Cerebral cortex (tissue), 2 donors: Measurements from ENCODE around the gene RGS7.

DNA sequence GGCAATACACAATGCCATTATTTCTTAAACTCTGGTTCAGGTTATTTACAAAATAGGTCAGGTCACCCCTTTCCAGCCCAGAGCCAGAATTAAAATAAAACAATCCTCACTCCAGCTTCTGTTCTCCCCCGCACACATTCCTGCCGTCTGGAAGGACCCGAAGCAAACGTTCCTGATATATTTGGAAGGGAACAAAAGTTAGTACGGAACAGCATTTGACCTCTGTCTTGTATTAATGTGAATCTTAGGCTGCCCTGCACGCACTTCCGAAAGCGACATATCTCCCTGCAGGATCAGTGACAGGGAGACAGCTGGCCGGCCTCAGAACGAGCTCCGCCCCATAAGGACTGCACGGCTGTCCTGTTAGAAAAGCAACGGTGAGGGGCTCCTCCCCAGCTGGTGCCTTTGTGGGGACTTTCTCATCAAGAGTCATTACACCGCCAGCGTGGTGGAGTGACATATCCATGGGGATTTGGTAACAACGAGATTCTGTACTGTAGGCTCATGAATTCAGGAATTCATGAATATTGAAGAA, 7.9 kb upstream of the GREM2 start:
- PRO-cap, 2 experiments: no peak in any of the 2 experiments

GRCh38 chr1:241356607-241357613, at the start of gene RGS7:
Gene RGS7, minus strand, starts transcription at chr1:241357205.
- PRO-cap, 2 experiments: peak in 1 of 2 experiments; most common plus-strand start chr1:241357256 (in 1); most common minus-strand start chr1:241357178 (in 1)

DNA sequence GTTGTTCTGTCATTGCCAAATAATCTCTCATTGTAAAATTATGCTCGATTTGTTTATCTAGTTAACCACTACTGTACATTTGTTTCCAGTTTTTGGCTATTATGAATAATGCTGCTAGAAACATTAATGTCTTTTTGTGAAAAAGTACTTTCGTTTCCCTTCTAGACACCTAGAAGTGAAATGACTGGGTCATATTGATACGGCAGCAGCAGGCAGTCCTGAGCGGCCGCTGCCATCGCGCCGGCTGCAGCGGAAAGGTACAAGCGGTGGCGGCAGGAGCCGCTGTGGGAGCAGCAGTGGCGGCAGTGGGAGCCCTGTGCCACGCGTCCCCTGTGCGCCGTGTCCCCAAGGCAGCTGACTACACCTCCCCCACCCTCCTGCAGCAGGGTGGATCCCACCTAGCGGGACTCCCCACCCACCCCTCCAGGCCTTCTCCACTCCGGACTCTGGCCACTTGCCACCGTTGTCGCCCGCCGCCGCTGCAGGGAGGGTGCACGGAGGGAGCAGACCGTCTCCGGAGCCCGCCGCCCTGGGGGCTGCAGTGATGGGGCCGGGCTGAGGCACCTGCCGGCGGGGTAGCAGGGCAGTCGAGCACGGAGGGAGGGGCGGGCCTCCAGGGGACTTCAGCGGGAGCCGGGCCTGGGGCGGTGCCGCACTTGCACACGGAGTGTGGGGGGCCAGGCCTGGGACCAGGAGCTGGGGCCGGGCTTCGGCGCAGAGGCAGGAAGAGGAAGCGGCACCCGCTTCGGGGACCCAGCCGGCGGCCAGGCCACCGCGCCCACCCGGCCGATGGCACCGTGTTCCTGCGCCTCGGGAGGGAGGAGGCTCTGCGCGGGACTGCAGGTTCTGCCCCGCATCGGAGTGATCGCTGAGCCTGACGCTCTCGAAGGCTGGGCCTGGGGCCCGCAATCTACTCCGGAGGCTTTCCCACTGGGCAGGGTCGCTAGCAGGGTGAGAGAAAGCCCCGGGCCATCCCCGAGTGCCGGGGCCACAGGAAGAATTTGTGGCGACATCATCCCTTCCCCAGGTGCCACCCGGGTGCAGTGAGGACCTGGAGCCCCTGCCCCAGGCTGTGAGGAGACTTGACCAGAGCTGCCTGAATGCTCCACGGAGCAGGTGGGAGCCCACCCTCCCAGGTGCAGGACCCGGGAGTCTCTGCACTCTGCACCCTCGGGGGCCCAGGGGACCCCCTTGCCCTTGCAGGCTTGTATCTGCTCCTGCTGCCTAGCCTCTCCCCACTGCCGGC, 67.0 kb upstream of the RGS7 start:
- PRO-cap, 2 experiments: peak in 1 of 2 experiments; most common plus-strand start position 260 of the sequence (in 1); most common minus-strand start position 259 of the sequence (in 1)

GRCh38 chr1:241521689-241522090, 2.1 kb upstream of the FH start:
- PRO-cap, 2 experiments: no peak in any of the 2 experiments

GRCh38 chr1:241623832-241624658, 16.1 kb downstream of the CHML start:
- PRO-cap, 2 experiments: no peak in any of the 2 experiments

GRCh38 chr1:241856787-241857660, 9.0 kb downstream of the EXO1 start:
- PRO-cap, 2 experiments: no peak in any of the 2 experiments

DNA sequence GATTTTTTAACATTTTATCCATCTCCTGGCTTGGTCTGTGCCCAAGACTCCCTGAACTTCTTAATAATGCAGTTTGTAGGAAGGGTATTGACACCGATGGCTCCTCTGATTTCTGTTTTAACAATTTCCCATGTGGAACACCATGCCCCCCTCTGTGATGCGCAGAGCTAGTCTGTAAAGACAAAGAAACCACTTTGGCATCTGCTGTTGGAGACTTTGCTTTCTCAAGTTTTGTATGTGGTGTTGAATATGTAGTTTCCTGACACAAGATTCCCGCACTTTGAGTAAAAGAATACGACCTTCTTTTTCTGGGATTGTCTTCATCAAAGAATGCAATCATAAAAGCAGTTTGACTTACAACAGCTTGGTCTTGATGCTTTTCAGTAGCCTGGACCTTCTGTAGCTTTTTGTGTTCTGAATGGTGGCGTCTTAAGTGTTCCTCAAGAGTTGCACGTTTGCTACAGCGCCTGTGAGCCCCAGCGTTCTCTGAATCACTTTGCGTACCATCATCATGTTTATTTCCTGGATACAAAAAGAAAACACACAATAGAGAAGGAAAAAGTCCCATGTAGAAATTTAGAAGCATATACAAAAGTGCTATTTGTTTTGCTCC, 69.1 kb downstream of the CEP170 start:
- PRO-cap, 2 experiments: peak in 1 of 2 experiments; most common minus-strand start position 488 of the sequence (in 1)

- PRO-cap, 2 experiments: peak in 1 of 2 experiments; most common plus-strand start chr1:243421327 (in 1)
Measured at GRCh38 chr1:243421225-243421697, 165.4 kb downstream of the SDCCAG8 start.

DNA sequence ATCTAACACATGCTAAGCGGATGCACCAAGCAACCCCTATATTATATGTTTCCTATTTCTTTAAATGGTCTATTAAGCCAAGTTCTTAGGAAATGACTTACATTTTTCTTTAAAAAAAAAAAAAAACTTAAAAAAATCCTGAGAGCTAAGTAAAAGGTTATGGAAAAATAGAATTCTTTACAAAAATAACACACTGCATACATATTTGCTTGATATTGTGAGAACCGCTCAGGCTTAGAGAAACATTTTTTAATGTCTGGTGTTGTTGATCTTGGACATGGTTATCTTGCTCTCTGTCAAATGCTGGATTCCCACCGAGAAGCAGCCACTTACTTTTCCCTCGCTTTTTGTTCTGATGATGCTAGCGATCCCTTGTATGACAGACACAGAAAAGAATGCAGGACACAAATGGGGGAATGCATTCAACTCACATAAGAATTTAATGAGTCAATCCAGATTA, 76.6 kb upstream of the AKT3 start:
- PRO-cap, 2 experiments: no peak in any of the 2 experiments

DNA sequence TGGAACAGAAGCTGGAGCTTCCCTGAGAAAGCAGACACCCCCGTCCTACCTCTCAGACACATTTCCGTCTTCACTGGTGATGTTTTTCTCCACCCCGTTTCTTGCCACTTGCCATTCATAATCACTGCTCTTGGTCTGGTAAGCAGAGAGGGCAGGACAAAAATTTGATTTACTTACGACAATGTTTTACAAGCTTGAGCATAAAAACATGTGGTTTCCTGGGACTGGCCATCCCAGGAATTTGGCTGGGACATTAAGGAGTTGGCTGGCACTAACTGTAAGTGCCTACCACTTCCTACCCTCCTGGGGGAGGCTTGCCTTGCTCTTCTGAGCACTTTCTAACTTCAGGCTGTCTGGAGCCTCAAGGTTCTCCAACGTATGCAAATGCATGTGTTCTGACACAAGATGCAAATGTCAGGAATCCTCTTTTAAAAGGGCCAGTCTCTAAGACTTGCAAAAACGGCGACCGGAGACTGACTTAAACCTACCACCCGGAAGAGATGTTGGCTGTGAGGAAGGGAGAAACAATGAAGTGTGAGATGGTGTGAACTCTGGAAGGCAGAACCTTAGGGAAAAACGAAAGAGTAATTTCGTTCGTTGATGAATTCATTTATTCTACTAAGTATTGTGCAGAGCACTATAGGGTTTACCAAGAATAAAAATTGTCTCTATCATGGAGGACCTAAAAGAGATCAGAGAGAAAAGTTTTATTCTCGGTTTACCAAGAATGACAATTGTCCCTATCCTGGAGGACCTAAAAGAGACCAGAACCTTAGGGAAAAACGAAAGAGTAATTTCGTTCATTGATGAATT, 24.4 kb downstream of the ZBTB18 start:
- PRO-cap, 2 experiments: no peak in any of the 2 experiments

- PRO-cap, 2 experiments: no peak in any of the 2 experiments
Measured at GRCh38 chr1:244118076-244118824, 67.2 kb downstream of the ZBTB18 start.

GRCh38 chr1:244408724-244409262, 42.9 kb downstream of the ADSS2 start:
- PRO-cap, 2 experiments: no peak in any of the 2 experiments

- PRO-cap, 2 experiments: no peak in any of the 2 experiments
Measured at GRCh38 chr1:244450596-244450890, 1.2 kb downstream of the ADSS2 start.

- PRO-cap, 2 experiments: peak in 1 of 2 experiments; most common minus-strand start chr1:244652513 (in 1)
Measured at GRCh38 chr1:244652315-244652554, 691 bp upstream of the DESI2 start.

GRCh38 chr1:244834837-244835620, 429 bp upstream of the COX20 start:
- PRO-cap, 2 experiments: peak in 2 of 2 experiments; most common plus-strand start chr1:244835337 (in 2); most common minus-strand start chr1:244834966 (in 1)

GRCh38 chr1:244859171-244859613, 5.2 kb downstream of the HNRNPU start:
- PRO-cap, 2 experiments: no peak in any of the 2 experiments

DNA sequence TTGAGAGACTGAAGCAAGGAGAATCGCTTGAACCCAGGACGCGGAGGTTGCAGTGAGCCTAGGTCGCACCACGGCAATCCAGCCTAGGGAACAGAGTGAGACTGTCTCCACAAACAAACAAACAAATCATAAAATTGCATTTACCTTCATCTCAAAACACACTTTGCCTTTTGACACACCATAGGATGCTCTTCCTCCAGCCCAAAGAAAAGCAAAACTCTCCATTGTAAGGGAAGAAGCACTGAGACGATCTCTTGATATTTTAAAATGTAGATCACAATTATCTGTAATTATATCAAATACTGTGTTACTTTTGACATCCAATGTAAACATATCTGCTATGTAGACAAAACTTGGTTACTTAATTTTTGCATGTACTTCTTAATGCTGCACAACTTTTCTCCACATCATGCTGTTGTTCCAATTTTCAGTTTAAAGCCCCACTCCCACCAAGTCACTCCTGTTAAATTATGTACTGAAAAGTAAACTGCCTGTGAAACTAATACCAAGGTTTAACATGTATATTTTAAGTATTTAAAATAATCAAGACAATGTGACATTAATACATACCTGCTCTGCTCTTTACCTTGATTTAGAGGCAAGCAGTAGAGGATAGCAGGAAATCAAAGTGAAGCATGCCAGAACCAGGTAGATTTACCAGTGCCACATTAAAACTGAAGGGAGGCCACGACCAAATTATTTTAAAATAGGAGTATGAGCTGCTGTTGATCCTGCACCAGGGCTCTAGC, 4.0 kb downstream of the HNRNPU start:
- PRO-cap, 2 experiments: no peak in any of the 2 experiments

DNA sequence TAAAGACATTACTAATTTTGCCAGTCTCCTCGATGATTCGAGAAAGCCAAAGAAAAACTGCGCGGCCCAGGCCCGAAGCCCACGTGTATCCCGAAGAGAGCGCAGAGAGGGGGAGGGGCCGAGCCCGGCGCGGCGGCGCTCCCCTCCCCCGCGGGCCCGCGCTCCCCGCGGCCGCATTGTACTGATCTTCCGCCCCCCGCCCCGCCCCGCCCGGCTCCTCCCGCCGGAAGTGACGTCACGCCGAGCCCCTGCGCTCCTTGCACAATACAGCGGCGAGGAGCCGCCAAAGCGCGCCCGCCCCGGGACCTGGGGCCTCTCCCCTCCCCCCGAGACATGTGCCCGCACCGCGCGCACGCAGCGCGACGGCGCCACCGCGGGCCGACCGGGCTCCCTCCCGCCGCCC, 1.4 kb downstream of the HNRNPU start:
- PRO-cap, 2 experiments: peak in 1 of 2 experiments; most common plus-strand start position 264 of the sequence (in 1)

GRCh38 chr1:244919198-244919698, 50.2 kb upstream of the EFCAB2 start:
- PRO-cap, 2 experiments: no peak in any of the 2 experiments

DNA sequence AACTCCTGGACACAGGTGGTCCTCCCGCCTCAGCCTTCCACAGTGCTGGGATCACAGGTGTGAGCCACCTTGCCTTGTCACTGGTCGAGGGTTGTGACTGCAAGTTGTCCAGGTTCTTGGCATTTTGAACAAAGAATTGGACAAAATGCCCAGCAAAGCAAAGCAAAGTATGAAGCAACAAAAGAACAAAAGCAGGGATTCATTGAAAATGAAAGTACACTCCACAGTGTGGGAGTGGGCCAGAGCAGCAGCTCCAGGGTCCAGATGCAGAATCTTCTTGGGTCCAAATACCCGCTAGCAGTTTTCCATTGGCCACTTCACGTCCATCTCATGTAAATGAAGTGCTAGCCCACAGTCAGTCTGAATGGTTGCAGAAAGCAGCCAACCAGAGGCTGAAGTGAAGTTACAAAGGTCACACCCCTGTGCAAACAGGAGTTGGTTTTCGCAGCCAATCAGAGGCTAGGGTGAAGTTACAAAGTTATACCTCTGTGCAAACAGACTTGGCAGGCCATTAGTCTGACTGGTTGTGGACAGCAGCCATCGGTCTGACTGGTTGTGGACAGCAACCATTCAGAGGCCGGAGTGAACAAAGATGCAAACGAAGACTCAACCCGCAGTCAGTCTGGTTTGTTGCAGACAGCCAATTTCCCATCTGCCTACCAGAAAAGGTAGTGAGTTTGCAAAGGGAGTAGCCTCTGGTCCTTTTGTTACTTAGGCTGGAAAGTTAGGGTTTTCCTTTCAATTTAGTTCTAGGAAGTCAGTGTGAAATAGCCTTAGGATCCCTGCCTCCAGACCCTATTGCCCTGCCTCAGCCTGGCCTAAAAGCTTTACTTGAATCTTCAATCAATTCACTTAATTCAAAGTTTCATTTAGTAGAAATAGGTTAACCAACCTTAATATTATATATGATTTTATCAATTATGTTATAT, 76.0 kb downstream of the EFCAB2 start:
- PRO-cap, 2 experiments: peak in 1 of 2 experiments; most common minus-strand start position 338 of the sequence (in 1)